Mesothelial cell of epicardium (in vitro differentiated cells): ENCODE measurements around a stretch of chr1.

DNA sequence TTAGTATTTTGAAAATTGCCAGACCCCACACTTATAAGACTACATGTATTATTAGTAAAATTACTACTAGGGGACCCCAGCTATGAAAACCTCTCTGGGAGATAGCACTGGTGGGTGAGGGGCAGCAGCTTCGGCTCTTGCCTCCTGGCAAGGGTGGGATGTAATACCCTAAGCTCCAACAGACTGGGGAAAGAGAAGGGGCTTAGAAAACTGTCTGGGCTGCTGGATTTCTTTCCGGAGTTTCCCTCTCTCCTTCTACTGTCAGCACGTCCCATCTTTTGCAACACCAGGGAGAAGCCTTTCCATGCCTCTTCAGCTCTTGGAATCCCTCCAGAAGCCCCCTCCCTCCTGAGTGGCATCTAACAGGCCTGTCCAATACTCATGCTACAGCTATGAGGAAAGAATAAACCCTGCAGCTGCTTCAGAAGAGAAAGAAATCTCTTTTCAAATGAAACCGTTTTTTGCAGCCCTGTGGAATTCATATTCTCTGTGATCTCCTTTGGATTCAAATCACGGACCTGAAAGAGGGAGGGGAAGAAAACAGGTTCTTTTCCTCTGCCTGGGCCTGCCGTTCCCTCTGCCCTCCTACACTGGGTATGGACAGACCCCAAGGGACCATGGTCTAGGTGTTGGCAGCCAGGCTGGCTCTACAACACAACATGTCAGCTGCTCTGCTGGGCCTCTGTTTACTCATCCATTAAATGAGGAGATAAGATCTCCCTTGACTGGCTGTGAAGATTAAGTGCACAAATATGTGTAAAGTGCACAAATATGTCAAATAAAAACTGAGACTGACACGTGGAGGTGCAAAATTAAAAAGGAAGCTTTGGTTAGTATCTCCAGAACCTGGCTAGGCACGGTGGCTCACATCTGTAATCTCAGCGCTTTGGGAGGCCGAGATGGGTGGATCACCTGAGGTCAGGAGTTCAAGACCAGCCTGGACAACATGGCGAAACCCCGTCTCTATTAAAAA lies 6.1 kb upstream of the CAPN2 start:
- PRO-cap, result no peak

DNA sequence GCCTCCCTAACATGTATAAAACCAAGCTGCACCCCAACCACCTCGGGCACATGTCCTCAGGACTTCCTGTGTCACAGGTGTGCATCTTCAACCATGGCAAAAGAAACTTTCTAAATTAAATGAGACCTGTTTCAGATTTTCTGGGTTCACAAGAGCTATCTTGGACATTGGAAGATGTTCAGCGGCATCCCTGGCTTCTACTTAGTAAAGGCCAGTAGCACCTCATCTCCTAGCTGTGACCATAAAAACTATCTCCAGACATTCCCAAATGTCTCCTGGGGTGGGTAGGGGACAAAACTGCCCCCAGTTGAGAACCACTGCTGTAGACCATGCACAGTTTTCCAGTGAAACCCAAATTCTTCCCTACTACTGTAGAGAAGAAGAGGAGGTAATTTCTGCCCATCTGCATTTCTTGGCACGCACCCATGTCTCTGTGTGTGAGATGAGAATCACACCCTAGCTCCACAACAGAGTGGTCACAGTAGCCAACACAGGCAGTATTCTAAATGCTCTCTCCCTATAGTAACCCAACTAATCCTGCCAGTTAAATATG lies 1.4 kb upstream of the CAPN2 start:
- PRO-cap, result no peak

- PRO-cap, result no peak
Observed at GRCh38 chr1:223739381-223740498, 27.4 kb downstream of the CAPN2 start.

DNA sequence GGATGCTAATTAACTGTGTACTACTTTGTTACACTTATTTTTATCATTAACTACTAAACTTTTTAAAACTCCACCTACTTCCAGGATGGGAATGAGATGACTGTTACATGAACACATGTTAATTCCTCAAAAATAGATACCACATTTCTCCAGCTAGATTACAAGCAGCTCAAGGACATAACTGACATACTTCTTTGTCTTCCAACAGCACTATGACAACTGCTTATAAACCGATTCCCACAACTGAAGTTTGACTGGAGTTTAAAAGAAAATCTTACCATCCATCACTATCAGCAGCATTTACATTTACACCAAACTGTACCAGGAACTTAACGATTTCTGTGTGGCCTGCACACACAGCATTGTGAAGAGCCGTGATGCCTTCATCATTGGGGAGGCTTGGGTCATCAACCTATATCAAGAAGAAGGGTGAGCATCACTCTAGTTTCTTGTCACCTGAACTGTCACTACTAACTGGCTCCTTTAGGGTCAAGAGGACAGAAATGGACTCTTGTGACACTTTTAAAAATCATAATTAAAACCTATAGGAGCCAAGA lies 53.6 kb downstream of the TP53BP2 start:
- PRO-cap, result no peak

- PRO-cap, result no peak
Observed at GRCh38 chr1:223793114-223793589, 52.6 kb downstream of the TP53BP2 start.

- PRO-cap, result no peak
Observed at GRCh38 chr1:224011463-224012325, 102.2 kb upstream of the FBXO28 start.

GRCh38 chr1:224186807-224187052 lies 3.7 kb downstream of the DEGS1 start:
- PRO-cap, result no peak

GRCh38 chr1:224195098-224195630 lies 12.1 kb downstream of the DEGS1 start:
- PRO-cap, result no peak

DNA sequence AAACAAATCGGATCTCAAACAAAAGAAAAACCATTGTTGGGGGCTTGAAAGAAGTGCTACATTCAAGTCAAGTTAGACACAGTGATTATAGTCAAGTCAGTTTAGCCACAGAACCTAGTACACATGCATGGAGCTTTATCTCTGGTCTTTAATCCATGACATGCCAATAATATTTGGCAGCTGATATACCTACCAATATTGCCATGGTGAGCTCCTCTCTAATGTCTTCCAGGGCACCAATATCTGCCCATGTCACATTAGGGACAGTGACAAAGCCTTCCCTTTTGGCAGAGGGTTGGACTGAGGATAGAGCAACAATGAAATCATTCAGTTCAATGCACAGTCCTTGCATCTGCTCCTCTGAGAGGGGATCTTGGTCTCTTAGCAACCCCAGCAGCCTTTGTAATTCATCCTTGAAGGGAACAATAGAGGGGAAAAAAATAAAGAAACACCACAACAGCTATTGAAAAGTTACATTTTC lies 42.4 kb downstream of the NVL start:
- PRO-cap, result no peak

- PRO-cap, result no peak
Observed at GRCh38 chr1:224385472-224386276, 29.0 kb downstream of the CNIH4 start.

DNA sequence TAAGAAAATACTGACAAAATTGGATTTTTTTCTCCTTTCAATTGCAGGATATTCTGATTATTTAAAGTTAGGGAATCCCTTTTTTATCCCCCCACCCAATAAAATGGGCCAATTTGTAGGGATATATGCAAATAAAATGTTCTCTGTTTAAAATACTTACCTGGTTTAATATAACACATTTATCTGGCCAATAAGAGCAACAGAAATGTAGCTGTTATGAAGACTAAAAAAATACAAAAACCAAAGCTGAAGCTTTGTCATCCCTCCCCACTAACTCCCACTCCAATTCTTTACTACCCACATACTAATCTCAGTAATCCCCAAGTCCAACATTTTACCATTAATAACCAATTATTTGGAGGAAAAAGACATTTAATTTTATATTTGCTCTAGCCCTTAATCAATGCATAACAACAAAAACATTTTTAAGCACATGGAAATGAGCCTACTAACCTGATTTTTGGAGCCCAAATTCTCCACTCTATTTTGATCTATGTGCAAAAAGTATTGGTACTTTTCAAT lies 30.0 kb downstream of the CNIH4 start:
- PRO-cap, result no peak

DNA sequence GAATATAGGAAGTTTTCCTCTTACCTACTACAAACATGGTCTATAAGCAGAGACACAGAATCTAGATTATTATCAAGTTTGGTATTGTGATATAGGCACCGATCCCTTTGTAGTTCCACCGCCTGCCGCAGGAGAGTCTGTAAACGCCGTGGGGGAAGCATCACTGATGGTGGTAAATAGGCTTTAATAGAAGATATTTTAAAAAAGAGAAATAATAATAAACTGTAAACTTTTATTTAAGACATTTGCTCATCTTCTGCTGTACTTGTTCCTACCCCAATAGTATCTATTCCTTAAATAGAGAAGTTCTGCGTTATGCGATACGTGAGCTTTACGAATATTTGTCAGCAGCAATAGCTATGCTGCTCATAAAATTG lies 16.4 kb downstream of the WDR26 start:
- PRO-cap, result no peak

DNA sequence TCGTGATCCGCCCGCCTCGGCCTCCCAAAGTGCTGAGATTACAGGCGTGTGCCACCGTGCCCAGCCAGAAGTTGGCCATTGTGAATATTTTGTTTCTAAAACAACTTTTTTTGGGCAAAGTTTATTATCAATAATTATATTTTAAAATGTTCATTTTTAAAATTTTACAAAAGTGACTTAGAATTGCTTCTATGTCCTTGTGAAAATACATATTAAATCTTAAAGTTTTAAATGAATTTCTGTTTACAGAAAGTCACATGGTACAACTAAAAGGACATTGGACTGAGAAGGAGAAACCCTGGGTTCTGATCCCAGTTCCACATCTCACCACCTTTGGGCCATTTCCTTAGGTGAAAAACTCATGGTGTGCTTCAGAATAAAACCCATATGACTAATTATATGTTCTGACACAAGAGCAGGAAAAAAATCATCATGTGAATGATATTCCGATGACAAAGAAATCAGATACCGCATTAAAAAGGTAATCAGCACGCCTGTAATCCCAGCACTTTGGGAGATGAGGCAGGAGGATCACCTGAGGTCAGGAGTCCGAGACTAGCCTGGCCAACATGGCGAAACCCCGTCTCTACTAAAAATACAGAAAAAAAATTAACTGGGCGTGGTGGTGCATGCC lies 13.6 kb downstream of the WDR26 start:
- PRO-cap, result no peak

DNA sequence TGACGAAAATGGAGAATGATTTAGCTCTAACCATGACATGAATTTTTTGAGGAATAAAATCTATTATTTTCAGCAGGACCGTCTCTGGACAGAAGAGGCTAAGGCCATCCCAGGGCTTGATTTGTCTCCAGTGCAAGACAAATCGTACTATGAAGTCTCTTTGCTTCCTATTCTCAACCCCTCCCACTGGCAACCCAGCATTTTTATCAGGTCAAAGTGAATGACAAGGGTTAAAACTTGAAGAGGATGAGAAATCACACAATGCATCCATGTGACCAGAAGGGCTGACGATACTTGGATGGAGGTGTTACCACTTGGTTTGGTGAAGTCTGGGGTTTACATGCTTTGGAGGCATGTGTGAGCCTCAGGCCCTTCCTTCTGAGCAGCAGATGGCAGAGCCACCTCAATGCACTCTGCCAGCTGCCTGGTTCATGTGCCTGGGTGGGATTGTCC lies 51.8 kb upstream of the CNIH3 start:
- PRO-cap, result no peak

GRCh38 chr1:225428175-225428504 lies 302 bp upstream of the LBR start:
- PRO-cap, result bidirectional peak, plus-strand start at chr1:225428280, minus-strand start at chr1:225428038

DNA sequence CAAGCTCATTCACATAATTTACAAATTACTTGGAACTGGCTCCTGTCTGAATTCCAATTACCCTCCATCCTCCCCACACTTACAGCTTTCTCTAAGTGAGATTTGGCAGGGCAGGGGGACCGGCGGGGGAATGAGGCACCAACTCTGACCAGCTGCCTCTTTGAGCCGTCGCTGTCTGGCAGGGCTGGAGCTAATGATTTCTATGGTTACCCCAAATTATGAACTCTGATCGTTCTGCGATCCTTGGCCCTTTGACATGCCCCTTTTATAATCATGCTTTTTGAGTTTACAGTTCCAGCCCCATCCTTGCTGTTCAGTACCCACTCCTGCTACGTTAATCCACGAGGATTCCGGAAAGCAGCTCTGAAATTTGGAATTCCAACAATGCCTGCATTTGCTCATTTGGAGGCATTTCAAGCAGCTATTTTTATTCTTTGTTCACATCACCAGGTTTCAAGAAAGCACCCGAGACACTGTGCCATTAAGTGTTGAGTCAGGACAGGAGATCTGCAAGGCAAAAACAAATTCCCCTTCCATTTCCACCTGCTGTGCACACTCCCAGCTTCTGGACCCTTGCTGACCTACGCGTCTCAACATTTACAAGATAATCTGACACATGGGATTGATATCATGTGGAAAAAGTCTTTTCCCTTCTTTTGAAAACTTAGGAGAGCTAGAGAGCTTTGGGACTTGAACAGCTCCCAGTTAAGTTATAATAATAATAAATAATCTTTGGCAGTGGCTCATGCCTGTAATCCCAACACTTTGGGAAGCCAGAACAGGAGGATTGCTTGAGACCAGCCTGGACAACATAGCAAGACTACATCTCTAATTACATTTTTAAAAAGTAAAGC lies 54.8 kb upstream of the LBR start:
- PRO-cap, result no peak

DNA sequence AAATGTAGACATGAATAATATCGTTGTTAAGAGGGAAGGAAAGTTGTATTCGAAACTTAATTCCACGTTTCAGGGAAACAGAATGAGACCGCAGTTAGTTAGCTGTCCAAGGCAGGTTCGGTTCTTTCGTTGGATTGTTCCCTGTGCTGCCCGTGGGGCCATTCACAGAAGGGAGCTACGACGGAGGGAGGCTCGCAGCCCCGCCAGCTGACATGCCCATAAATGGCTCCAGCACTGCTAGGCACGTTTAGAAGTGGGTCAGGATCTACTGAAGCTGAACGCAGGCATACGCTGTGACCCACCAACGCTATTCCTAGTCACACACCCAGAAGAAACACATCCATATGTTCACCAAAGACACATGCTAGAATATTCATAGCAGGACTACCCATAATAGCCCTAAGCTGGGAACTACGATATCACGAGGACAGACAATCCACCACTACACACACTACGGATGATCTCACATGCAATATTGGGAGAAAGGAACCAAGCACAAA lies 56.2 kb upstream of the LBR start:
- PRO-cap, result no peak

DNA sequence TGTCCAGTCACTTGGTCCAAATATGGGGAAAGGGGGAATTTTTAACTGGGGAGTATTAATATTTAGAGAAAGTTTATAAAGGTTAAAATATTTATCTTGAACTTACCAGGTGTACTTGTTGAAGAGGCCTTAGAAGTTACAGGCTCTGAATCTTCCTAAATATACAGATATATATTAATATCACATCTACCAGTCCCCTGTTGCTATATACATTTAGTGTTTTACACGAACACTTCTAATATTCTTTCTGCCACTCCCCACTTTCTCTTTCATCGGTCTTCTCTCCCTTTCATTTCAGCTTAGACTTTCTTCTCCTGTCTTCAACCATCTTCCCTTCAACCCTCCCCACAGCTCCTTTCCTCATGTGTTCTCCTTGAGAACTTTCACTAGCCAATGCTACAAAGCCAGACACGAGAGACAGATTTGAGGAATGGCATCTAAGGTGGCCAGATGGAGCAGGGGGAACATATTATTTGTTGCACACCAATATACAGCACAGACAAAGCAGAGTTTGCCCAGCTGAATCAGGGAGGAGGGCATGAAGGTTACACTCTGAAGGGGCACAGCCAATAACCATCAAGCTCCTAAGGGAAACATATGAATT lies 84.0 kb upstream of the LBR start:
- PRO-cap, result no peak

- PRO-cap, result no peak
Observed at GRCh38 chr1:225607911-225608573, 44.9 kb downstream of the ENAH start.

DNA sequence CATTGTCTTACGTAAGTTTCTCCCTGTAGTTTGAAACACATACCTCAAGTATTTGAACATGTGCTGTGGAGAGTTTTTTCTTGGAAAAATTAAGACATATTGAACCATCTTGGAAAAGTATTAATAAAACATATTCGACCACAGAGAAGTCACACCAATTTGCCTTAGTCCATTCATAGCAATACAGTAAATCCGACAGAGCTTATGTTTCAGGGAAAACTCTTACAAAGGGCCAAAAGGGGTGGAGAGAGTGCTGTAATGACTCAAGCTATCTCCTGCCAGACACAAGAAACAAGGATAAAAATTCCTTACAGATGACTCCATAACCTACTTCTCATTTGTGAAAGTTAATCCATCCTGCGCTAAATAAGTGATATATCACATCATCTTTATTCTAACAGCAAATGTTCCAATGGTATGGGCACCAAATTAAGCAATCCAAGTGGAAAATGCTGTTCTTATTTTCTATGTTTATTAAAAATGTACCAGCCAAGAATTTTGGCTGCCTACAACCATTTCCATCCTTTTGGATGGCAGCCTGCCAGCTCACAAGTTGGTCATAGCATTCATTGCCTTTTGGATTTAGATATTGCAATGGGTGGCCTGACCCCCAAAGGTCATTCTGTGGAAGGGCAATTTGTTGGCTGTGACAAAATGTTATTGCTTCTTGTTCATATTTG lies 2.6 kb upstream of the ENAH start:
- PRO-cap, result no peak